Osteocyte (in vitro differentiated cells): ENCODE measurements around a stretch of chr12.

GRCh38 chr12:104219800-104220561 is 4.4 kb downstream of the TXNRD1 start:
- PRO-cap = no peak

DNA sequence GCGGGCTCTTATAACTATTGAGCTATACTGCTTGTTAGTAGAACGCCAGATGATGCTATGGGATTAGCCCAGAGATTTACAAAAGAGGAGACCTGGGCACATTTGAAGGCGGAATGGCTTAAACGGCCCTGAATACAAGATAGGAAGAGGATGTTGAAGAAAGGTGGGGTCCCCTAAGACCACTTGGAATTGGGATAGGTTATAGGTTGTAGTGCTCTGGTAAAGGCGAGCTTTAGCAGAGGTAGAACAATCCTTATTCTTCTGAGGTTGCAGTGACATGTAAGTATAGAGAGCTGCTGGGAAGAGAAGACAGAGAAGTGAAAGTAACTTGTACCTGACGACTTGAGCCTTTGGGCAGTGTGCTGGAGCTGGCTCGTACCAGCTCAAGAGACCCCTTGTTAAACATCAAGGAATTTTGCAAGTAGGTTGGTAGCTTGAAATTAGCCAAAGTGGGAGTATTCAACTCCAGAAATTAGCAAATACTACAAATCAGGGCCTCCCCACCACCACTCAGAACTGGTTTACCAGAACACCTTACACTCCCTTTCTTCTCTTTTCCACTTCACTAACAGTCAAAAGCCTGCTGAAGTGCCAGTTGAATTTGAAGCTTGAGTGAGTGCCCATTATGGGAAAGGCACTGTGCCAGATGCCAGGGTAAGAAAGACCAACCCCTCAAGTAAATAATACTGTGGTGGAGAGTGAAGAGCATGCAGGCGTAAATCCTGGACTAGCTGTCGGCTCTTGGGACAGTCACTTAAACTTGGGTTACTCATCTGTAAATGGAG is 27.3 kb upstream of the EID3 start:
- PRO-cap = no peak

- PRO-cap = no peak
Observed at GRCh38 chr12:104291599-104291956, 12.0 kb upstream of the EID3 start.

DNA sequence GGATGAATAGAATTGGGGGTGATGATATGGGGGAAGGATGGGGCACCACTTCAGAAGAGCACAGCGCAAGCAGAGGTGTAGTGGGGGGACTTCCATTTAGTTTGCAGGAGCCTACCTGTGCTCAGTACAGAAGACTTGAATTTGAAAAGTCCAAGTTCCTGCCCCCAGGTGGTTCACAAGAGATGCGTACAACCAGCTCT is 175.4 kb downstream of the CHST11 start:
- PRO-cap = no peak

- PRO-cap = no peak
Observed at GRCh38 chr12:104669695-104670323, 213.1 kb downstream of the CHST11 start.

DNA sequence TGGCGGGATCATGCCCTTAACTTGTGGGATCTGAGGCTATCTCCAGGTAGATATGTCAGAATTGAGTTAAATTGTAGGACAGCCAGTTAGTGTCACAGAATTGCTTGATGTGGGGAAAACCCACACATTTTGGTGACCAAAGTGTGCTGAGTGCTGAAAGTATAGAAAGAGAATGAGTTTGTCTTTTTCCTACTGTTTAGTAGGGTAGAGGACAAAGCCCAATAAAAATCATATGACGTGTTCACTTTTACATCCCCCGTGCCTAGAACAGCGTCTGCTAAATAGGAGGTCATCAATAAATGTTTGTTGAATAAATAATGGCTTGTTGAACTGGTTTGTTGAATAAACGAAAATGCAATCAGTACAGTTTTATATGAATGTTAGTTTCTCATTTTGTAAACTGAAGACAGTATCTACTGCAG is 20.7 kb downstream of the APPL2 start:
- PRO-cap = no peak

DNA sequence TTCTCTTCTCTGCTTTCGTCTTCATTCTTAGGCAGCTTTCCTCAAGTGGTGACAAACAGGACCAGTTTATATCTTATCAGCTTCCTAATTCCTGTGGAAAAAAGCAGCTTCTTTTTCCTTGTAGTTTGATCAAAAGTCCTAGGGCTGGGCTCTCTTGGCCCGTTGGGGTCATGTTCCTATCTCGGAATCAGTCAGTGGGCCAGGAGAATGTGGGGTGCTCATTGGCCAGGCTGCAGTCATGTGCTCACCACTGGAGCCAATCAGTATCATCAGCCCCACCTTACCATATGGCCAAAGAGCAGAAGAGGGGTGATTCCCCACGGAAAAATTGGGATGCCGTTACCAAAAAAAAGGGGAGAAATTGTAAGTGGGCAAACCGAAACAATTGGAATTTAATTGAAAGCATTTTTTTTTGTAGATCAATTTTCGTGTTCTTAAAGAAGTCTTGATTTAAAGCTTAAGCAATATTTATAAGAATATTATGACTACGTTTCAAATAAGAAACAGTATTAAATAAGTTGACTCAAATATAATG is 22.8 kb downstream of the C12orf75 start:
- PRO-cap = no peak

DNA sequence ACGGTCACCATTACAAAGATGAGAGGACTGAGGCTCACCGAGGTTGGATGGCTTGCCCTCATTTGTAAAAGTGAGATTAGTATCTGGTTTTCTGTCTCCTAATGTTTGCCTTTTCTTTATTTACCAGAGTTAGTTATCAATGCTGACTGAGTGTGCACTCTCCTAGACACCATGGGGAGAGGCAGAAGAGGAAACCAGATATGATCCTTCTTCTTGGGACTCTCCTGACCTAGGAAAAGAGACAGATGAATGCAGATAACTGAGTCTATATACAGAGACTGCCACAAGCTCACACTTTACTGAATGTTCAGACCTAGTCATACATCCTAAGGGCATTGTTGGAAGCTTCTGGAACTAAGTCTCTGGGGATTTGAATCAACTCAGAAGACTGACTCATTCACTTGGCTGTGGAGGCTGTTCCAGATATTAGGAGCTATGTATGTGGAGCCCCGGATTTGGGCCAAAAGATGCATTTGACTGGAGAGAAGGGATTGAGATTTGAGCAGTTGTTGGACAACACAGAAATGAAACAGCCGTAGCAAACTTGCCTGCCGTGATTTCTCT is 397.0 kb downstream of the NUAK1 start:
- PRO-cap = no peak

DNA sequence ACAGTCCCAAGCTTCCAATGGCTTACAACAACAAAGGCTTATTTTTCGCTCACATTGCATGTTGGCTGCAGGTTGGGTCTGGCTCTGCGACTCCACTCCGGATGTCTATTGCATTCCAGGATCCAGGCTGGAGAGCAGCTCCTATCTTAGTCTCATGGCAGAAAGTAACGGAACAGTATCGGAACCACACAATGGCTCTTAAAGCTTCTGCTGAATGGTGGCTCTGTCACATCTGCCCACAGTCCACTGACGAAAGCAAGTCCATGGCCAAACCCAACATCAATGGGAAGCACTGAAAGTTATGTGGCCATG is 54.5 kb downstream of the CKAP4 start:
- PRO-cap = no peak

DNA sequence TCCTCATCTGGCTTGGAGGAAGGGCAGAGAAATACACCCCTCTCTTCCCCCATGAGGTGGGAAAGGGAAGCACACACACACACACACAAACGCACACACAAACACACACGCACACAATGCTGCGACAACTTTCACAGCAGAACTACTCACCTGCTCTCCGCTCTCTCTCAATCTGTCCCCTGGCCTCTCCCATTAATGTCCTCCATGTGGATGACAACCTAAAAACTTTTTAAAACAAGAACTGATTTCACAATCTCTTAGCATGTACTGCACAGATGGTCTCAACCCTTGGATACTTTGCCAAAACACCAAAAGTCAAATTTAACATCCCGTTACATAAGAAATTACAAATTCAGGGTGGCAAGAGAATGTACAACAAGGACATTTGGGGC is 49.7 kb downstream of the CKAP4 start:
- PRO-cap = no peak

DNA sequence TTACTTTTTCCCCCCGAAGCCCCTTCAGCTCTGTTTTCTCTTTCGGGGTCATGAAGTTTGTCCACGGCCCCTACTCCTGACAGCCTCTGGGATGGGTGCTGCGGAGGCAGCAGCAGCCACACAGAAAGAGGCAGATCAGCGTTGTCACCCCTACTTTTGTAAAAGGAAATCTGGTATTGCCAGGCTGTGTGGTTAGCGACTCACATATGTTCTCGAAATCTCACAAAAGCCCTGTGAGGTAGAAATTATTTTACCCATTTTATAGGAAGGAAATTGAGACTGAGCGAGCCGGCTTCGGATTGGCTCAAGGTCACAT is 969 bp upstream of the CKAP4 start:
- PRO-cap = no peak

- PRO-cap = no peak
Observed at GRCh38 chr12:106251575-106252021, 3.8 kb upstream of the CKAP4 start.

- PRO-cap = bidirectional peak, plus-strand start at chr12:106303484, minus-strand start at chr12:106303333
Observed at GRCh38 chr12:106303239-106303678, 726 bp downstream of the TCP11L2 start.

DNA sequence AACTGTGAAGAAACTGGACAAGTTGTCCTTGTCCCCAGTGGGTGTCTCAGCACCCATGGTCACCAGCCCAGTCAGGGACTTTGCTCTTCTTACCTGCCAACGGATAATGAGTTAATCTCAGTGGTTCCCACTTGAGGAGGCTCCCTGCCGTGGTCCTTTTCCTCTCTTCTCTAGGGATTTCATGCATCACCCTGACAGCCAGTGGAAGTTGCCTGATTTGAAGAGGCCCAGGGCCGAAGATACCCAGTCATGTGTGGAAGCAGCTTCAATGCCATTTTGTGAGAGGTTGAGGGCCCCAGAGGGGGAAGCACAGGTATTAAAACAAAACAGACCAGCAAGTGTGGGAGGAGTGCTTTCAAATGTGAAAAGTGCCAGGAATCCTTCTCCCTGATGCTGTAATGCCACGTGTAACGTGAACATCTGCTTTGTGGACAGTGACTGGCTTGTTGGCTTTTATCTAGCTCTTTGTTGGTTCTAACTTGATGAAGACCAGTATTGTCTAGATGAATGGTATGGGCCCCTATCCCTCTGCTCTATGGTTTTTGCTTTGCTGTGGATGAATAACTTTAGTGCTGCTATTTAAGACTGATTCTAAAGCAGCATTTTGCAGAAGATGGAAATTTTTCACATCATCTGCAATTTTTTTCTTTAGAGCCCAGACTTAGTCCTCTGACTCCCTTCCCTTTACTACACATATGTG is 1.5 kb downstream of the TCP11L2 start:
- PRO-cap = no peak

- PRO-cap = no peak
Observed at GRCh38 chr12:106328439-106329095, 26.0 kb downstream of the TCP11L2 start.

GRCh38 chr12:106841326-106841746 is 66.9 kb downstream of the RIC8B start:
- PRO-cap = no peak

GRCh38 chr12:106842338-106843012 is 68.0 kb downstream of the RIC8B start:
- PRO-cap = no peak

DNA sequence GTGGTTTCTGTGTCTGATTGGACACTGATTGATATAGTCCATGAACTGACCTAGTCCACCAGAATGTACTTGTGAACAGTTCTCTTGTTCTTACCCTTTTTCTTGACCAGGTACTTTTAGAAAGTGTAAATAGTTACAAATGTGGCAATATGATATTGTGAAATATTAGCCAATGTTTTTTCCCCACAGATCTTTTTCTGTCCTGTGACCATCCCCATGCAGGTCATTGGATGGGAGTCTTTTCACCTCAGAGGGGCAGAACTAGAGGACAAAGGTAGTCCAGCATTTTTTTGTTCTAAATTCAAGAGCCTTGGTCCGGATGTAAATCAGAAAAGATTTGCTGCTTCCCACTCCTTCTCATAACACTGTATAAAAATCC is 8.3 kb upstream of the CRY1 start:
- PRO-cap = no peak

DNA sequence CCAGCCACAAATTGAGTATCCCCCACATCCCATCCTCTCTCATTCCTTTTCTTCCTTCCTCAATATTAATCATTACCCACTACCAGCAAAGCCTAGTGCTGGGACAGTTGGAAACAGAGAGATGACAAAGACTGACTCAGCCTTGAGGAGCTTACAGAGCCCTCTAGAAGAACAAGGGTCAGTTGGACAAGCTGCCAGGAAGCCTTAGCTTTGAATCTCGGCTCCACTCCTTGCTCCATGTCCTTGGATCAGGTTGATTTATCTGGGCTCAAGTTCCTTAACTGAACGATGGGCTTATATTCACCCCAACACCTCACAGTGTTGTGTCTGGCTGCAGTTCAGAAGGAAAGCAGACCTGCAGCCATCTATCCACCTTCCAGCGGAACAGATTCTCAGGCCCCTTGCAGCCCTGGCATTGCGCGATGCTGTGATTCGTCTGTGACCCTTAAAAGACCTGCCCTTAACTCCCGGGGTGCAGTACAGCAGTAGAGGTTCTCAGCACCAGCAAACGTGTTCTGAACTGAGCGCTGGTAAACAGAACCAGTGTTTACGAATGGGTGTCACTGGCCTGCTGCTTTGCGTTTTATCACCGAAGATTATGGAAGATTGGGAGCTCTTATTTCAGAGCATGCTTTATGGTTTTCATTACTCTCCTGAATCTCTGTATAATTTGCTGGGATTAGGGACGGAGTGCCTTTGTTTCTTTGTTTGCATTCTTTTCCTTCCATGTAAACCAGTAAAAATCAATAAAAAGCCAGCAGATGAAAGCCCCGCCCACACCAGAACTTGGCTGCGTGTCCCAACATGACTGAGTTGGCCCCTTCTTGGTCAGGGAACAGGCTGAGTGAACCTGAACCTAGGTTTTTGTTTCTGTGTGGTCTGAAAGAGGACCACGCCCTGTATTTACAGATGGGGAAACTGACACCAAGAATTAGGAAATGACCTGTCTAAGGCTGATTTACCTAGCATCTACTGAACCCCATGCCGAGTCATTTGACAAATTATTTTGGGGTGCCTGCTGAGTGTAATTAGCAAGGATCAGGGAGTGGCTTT is 61.7 kb downstream of the ABTB3 start:
- PRO-cap = no peak

GRCh38 chr12:107441892-107442340 is 123.7 kb downstream of the ABTB3 start:
- PRO-cap = no peak